Skin of body (tissue), 2 donors: Measurements from ENCODE around the genes GUCA2A and ZMYND12.

- RAMPAGE, long total RNA, result no peak
Observed at GRCh38 chr1:41419416-41419753, 65.1 kb downstream of the EDN2 start.

DNA sequence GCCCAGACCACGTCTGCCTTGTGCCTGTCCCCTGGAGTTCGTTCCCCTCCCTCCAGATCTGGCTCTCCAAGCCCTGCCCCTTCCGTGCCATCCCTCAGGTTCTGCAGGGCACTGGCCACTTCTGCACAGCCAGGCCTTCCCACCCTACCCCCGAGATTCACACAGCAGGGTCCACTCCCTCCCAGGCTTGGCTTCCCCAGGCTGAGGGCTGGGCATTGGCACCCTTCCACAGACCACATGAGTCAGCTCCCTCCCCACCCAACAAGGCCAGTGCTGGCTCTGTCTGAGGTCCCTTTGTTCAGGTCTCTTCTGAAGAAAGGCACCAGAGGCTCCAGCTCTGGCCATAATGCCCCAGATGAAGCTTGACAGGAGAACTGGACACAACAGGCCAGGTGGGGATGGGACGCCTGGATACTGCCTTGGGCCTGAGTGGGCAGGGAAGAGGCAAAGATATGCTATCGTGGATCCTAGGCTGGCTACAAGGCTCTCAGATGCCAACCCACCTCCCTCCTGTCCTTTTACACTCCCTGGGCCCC, 51.5 kb downstream of the EDN2 start:
- RAMPAGE, long total RNA, result no peak

- RAMPAGE, long total RNA, result no peak
Observed at GRCh38 chr1:41537826-41538219, 53.3 kb upstream of the EDN2 start.

GRCh38 chr1:41623255-41623631, 138.8 kb upstream of the EDN2 start:
- RAMPAGE, long total RNA, result no peak

DNA sequence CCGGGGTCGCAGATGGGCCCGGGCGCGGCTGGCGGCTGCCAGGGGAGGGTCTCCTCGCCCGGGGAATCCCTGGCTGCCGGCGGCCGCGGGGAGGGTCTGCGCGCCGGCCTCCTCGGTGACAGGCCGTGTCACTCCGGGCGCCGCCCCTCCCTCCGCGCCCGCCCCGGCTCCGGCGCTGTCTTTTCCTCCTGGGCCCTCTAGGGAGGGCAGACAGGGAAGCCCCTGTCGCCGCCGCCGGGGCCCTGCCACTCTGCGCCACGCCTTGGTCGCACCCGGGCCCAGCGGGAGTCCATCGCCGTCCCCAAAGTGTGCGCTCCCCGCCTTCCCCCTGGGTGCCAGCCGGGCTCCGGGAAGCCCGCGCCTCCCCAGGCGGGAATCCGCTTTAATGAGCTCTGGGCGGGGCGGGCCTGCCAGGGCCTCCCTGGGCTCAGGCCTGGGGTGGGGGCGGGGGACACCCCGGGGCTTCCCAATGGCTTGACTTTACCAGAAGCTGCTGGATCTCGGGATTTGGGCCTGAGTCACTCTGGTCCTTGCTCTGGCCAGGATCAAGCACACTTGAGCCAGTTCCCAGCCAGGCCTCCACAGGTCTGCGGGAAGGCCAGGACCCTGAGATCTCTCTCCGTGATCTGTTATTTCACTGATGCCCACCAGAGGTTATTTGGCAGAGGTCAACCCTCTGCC, 178.2 kb upstream of the EDN2 start:
- RAMPAGE, long total RNA, result no peak

DNA sequence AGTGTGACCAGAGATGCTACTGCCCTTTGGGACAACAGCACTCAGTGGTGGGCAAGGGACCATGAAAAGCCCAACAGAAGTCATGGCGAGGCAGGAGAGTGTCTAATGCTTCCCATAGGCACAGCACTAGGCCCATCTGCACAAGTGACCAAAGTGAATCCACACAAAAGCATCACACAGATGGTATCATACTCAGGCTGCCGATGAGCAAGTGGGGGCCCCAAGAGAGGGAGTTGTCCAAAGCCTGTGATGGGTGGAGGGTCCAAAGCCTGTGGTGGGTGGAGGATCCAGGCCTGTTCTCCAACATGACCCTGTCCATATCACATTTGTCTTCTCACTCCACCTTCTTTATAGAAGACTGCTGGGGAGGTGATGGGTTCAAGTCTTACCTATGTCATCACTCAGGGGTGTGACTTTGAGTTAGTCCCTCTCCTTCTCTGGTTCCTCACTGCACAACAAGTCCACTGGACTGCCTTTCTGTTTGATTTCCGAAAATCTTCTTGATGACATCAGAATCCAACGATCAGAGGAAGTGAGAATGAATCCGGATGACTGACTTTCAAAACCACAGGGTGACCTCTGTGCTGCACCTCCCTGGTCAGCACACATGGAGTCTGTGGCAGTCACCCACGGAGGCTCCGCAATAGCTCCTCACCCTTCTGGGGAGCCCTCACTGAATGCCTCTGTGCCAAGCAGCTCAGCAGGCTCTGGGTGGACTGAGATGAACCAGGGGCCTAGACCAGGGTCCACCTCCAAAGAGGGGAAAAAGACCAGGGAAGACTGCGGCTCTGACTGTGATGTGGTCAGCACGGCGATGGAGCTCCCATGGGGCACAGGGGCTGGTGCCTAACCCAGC, 166.8 kb downstream of the HIVEP3 start:
- RAMPAGE, long total RNA, result no peak

GRCh38 chr1:41805937-41806247, 112.8 kb downstream of the HIVEP3 start:
- RAMPAGE, long total RNA, result no peak

- RAMPAGE, long total RNA, result no peak
Observed at GRCh38 chr1:41874745-41875434, 43.8 kb downstream of the HIVEP3 start.

GRCh38 chr1:41890755-41891909, 27.6 kb downstream of the HIVEP3 start:
- RAMPAGE, long total RNA, result no peak

DNA sequence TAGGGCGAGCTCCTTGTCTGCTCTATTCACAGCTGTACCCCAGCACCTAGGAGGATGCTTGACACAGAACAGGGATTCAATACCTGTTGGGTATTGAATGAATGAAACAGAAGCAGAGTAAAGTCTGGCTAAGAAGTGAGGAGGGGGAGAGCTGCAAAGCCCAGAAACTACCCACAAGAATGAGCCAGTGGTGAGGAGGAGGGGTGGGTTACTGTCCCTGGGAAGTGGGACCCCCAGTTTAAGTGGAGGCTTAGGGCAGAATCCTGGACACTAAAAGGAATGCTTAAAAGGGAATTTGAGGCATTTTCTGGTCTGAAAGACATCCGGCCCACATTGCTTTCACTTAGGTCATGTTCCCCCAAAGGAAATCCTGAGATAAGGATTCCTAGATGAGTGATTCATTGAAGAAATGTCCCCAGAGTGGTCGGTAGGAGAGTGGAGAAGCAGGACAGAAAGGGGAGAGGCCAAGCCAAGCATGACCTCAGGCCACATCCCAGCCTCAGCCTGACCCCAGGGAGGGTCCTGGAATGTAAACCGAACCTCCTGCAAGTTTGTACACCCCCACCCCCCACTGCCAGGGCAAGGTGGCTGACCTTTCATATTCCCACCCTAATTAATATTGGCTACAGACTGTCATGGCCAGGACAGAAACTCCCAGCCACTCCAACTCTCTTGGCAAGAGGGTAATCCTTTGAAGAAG, 16.7 kb downstream of the HIVEP3 start:
- RAMPAGE, long total RNA, result no peak

GRCh38 chr1:42164427-42165067, at the start of gene GUCA2A:
GUCA2A (minus strand) TSS chr1:42164745.
- RAMPAGE, long total RNA, result no peak

DNA sequence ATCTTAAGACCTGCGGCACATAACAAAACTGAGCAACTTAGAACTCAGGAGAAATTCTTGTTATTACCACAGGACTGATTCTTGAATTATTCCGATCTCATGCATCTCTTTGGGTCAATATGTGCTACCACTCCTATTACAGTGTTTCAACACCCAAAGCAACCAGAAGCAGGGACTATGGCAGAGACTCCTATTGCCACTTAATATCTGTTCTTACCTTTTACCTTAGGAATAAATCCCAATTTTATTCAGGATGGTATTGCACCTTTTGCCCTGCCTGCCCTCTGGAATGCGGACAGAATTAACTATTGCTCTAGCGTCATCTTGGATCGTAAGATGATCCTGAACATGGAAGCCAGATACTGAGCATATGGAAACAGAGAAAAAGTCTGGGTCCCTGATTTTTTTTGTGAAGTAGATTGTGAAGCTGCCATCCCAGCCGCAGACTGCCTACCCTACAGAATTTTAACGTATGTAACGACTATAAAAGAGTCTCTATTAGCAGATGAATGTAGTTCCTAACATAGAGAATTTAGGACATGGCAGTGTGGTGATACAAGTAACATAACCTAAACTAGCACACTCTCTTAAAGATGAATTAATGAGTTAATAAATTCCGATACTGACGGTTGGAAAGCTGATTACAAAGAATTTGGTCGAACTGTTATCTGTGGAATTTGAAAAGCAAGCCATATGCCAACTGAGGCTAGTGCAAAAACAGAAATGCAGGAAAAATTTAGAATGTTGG, 51.2 kb downstream of the FOXJ3 start:
- RAMPAGE, long total RNA, result no peak

DNA sequence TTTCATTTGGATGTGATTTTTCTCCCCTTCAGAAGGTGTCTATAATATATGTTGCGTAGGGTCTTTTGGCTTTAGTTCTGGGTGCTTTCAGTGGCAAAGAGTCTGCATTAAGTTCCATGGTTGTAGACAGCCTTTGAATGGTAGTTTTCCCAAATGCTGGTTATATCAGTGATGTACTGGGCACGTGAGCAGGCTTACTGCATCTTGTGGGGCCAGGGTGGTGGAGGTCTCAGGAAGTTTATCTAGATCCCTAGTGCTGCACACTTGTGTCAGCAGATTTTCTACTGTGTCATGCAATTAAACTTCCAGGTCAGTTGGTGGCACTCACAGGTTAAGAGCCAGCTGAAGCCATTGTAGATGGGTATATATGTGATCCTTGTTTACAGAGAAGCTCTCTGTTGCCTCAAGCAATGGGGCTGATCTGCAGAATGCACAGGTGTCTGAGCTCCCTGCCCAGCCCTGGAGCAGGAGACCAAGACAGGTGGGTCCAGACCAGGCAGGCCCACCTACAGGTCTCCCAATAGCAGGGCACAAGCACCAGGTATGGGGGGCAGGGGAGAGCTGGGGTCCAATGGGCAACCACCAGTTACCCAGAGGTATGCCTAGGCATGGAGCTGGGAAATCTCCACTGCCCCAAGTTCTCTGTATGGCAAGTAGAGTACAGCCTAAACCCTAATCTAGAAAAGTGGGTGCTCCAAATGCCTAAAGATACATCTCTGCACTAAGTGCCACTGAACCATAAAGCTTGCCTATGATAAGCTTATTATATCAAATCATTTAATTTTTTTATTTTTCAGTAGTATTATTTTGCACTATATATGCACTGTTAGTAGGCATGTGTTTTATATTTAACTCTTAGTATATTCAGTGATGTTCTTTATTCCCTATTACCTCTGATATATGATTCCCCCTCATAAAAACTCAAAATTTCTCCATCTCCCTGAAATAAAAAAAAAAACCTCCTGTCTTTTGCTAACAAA, 32.8 kb downstream of the FOXJ3 start:
- RAMPAGE, long total RNA, result no peak

DNA sequence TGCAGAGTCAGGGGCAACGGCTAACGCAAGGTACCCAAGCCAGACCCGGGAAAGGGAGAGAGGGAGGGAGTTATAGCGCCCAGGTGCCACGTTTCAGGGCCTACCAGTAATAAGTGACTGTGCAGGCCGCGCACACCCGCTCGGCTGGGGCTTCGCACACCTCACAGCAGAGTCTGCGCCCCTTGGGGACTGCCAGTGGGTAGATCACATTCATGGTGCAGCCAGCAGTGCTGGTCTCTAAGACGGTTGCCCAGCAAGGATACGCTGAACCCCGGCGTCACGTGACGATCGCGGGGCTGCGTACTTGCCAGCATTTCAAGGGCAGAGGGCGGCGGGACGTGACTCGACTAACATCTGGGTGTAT, at the start of gene ZMYND12:
Gene ZMYND12, minus strand, starts transcription at position 239 of the 364 bp plus-strand sequence.
- RAMPAGE, long total RNA, result no peak

DNA sequence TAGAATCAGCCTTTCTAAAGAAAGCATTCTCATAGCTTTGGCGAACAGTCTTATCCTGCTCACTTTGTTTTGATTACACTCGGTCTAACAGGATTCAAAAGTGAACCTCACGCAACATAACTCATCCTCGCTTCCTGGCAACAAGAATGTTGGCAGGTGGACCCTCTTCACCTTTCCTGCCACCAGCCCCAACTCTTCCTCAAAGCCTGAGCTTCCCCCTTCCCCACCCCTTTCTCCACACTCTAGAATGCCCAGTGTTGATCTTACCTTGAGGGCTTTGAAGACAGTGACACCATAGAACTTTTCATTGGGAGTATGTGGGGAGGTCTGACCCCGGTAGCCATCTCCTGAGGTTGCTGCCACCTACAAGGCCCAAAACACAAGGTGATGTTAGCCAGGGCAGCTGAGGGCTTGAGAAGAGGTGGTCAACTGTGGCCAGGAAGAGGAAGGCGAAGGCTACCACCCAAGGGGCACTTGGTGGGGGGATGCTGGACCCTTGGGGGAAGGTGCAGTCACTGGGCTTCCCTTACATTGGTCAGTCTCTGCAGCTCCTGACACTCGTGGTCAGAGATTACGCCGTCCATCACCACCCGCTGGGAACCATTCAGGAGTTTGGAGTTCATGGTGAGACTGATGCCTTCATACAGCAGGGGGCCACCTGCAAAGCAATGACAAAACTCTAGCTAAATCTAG, 12.1 kb upstream of the CLDN19 start:
- RAMPAGE, long total RNA, result no peak

DNA sequence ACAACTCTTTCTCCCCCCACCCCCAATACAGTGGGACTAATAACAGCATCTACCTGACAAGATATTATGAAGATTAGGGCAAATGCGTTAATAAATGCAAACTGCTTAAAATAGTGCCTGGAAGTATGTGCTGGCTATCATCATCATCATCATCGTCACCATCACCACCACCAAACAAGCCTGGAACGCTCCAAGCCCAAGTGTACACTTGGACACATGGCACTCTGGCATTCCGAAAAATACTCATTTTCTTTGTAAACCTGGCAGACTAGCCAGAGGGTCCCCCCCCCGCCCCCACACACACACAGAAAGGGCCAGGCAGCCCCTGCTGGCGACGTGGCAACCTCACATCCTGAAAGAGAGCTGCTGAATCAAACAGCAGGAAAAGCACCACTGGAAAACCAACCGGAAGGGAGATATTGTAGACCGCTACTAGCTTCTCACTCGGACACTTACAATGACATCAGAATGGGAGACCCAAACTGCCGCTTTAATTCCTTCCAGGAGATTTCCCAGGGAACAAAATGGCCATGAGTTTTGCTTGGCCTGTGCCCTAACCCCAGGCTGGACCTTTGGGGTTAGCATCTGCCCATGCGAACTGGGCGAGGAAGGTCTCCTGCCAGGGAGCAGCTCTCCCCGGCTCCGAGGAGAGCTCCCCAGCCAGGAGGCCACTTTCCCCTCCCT, 959 bp downstream of the P3H1 start:
- RAMPAGE, long total RNA, result no peak

DNA sequence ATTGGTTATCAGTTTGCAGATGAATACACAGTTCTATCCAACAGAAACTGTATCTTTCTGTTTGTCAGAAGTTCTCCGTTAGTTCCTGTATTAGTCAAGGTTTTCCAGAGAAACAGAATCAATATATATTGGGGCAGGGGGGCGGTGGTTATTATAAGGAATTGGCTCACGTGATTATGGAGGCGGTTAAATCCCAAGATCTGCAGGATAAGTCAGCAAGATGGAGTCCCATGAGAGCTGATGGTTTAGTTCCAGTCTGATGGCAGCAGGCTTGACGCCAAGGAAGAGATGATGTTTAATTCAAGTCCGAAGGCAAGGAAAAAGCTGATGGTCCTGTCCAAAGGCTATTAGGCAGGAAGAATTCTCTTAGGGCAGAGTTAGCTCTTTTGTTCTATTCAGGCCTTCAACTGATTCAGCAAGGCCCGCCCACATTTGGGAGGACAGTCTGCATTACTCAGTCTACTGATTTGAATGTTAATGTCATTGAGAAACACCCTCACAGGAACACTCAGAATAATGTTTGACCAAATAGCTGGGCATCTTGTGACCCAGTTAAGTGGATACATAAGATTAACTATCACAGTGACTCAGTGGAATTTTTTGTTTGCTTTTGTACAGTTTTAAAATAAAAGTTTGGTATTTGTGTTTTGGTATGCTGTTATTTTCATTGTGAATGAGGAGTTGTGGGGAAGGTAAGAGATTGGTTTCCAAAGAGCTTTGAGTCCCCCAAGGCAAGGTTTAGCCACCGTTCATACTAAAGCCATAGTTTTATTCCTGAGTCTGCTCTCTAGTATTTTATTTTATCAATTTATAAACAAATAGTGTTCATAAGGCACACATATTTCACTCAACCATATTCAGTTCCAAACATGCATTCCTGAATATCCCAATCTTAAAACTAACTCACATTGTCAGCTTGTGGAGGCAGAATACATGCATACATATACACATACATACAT, 1.8 kb upstream of the ZNF691 start:
- RAMPAGE, long total RNA, result no peak

DNA sequence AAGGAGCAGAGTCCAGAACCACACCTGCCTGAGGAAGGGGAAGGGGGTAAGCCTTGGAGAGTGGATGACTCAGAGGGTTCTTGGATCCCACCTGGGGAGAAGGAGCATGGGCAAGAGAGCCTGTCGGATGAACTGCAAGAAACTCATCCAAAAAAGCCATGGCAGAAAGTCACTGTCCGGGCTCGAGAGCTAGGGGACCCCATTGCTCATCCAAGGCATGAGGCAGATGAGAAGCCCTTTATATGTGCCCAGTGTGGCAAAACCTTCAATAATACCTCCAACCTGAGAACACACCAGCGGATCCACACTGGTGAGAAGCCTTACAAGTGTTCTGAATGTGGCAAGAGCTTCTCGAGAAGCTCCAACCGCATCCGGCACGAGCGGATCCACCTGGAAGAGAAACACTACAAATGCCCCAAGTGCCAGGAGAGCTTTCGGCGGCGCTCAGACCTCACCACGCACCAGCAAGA, 4.6 kb downstream of the ZNF691 start:
- RAMPAGE, long total RNA, result no peak

GRCh38 chr1:42924379-42925677, 33.8 kb downstream of the SLC2A1 start:
- RAMPAGE, long total RNA, result no peak

DNA sequence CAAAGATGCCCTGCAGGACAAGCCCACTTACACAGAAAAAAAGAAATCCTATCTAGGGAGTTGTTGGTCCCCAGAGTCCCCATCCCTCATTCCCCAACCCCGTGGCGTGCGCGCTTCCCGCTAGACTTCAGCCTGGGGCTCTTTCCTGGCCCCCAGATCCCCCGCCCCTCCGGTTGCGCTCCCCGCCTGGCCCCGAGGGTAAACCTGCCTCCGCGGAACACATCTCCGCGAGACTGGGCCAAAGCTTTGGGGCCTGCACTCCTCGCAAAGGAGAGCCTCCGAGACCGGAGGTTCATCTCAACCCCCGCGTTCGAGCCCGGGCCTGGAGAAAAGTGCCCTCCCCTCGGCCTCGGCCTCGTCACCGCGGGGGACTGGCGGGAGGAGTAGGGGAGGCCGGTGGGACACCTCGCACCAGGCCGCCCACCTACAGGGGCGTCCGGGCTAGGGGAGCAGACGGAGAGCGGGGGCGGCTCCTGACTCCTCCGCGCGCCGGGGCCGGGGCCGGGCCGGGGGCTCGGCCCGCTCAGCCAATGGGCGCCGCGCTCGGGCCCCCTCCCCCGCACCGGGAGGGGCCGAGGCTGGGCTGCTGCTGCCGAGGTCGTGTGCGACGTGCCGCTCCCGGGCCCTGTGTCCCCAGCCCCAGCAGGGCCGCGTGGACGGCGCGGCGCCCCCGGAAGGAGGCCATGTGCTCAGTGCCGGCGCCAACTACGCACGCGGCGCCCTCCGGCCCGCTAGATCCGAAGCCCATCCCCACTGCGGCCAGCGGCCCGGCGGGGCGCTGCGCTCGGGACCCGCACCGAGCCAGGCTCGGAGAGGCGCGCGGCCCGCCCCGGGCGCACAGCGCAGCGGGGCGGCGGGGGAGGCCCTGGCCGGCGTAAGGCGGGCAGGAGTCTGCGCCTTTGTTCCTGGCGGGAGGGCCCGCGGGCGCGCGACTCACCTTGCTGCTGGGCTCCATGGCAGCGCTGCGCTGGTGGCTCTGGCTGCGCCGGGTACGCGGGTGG, 671 bp downstream of the SLC2A1 start:
- RAMPAGE, long total RNA, result no peak